Mammary epithelial cell (primary cell): ENCODE measurements around a stretch of chr2.

DNA sequence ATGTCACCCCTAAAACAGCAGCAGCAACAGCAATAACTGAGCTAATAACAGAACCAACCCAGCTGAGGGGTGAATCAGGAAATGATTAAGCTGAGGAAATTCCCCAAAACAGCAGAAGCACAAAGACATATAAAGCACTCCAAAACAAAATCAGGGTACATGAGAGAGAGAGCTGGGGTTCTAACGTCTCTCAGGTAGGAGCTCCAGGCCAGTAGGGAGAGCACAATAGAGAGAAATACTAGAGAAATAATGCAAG lies 43.8 kb downstream of the ANKMY1 start:
- CAGE, long polyA plus RNA: no peak
- RRBS: no CpG with 5 or more reads among the region's 1 CpG

GRCh38 chr2:240544297-240544657 lies 13.5 kb downstream of the ANKMY1 start:
- CAGE, long polyA plus RNA: no peak
- RRBS: no CpG with 5 or more reads among the region's 7 CpGs

DNA sequence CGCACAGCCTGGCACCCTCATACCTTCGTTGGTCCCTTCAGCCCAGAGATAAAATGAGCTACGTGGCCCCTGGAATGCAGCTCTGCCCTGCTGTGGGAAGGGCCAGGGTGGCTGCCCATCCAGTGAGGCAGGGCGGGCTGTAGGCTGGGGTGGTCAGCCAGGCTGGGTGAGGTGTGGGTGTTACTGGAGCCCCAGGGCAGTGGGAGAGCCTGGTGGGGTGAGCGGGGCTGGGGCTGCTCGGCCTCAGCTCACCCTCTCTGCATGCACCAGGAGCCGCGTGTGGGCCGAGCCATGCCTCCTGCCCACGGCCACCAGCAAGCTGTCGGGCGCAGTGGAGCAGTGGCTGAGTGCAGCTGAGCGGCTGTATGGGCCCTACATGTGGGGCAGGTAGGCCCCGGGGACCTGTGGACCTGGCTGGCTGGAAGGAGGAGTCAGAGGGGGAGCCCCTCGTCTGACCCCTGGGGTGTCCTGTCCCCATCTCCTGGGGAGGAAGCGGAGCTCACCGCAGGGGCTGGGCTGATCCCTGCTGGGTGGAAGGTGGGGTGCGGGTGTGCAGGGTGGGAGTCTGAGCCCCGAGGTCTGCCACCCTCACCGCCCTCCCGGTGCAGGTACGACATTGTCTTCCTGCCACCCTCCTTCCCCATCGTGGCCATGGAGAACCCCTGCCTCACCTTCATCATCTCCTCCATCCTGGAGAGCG lies 5.4 kb downstream of the RNPEPL1 start:
- CAGE, long polyA plus RNA: no peak
- RRBS: no CpG with 5 or more reads among the region's 24 CpGs

- CAGE, long polyA plus RNA: no peak
- RRBS: no CpG with 5 or more reads among the region's 15 CpGs
Measured at GRCh38 chr2:240578787-240579487, 7.6 kb upstream of the CAPN10 start.

DNA sequence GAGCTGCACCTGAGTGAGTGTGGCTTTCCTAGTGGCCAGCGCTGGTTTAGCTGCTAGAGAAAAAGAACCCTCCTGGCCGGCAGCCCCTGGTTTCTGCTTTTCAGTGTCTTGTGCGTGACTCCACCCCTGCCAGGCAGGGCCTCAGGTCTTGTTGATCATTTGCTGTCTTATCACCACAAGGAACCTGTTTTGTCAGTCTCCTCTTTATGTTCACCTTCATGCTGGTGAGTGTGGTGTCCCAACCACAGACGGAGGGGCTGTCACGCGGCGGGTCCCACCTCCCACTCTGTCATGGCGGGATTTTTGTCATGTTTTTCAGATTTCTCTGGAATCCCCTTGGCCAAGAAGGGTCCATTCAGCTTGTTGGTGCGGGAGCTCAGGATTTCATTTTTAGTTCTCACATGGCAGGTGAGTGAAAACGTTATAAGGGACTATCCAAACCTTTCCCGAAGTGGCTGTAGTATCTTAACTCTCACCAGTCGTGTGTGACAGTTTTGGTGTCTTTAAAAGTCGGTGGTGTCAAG lies 3.5 kb upstream of the AQP12B start:
- CAGE, long polyA plus RNA: no peak
- RRBS: no CpG with 5 or more reads among the region's 13 CpGs

DNA sequence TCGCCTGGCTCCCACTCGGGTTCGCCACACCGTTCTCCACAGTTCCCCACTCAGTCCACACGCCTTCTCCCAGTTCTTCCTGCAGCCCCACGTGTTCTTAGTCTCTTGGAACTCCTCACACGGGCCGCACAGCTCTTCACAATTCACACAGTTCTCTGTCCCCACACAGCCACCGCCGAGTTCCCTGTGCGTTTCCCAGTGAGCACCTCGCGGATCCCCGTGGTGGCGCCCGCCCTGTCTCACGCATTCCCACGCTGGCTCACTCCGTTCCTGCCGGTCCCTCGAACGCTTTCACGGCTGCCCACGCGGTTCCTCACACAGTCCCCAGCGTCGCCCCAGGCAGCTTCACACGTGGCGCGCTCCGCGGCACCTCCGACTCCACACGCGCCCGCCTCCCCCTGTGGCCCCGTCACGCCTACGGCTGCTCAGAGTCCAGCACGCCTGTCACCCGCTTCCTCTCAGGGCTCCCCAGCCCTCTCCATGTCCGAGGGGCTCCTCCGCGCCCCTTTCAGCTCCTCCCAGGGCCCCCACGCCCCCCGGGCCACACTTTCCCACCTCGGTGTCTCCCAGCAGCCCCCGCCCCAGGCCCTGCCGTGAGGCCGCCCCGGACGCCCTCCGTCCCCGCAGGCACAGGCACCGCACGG lies 38.1 kb downstream of the KIF1A start:
- CAGE, long polyA plus RNA: no peak
- RRBS: 93% methylated on average over 11 of the region's 56 CpGs

DNA sequence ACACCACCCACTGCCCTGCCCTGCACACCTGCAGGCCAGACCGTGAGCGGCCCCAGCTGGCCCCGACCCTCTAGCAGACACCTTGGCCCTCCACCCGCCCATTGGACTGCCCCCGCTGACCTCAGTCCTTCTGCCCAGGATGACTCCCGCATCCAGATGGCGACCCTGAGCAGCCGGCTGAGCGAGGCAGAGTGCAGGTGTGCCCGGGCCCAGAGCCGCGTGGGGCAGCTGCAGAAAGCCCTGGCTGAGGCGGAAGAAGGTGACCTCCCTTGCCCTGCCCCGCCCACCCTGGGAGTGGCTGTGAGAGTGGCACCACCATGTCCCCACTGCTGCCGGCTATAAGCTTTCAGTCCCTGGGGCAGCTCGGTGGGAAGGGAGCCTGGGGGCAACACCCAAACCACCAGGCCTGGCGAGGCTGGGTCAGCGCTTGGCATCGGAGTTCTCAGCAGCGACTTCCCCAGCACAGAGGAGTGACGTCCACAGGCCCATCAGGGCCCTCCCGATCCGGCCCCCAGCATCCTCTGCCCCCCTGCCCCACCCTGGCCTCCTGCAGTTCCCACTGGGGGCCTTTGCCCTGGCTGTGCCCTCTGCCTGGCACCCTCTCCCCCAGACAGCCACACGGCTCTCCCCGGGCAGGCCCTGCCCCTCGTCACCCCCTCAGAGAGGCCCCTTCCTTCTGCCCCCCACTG lies 31.1 kb upstream of the SNED1 start:
- CAGE, long polyA plus RNA: no peak
- RRBS: no CpG with 5 or more reads among the region's 26 CpGs

DNA sequence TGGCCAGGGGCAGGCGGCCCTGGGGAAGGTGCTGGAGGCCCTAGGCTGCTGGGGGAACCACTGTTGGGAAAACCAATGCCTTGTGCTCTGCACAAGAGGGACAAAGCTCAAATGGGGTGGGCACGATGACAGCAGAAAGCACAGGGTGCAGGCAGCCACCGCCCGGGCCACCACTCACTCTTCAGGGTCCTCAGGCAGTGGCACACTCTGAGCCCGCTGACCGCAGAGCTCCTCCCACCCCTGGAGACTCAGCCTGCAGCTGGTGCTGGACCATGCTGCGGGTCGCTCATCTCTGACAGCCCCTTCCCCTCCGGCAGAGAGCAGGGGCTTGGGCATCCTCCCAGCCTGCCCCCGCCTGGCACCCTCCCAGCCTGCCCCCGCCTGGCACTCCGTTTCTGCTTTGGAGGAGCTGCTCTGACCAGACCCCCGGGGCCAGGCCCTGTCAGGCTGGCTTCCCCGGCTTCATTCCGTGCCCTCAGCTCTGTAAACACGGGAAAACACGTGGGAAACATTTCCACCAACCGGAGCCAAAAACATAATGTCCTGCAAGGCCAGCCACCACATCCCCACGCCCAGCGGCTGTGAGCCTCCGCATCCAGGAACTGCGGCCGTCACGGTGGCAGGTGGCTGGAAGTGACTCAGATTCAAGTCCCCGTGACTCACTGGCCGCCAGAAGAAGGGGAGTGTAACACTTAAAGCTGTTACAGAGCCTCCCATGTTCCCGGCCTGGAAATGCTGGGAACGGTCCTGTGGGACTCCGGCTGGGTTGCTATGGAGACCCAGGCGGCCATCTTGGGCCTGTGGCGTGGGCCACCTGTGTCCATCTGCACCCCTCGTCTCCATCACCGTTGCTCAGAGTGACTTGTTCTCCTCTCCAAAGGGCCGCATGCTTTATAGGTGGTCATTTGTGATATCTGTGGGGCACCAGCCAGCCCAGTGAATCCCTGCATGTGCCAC lies 6.8 kb upstream of the SNED1 start:
- CAGE, long polyA plus RNA: no peak
- RRBS: no CpG with 5 or more reads among the region's 34 CpGs

GRCh38 chr2:241036361-241037532 lies 38.3 kb downstream of the SNED1 start:
- CAGE, long polyA plus RNA: no peak
- RRBS: 6% methylated on average over 5 of the region's 57 CpGs

DNA sequence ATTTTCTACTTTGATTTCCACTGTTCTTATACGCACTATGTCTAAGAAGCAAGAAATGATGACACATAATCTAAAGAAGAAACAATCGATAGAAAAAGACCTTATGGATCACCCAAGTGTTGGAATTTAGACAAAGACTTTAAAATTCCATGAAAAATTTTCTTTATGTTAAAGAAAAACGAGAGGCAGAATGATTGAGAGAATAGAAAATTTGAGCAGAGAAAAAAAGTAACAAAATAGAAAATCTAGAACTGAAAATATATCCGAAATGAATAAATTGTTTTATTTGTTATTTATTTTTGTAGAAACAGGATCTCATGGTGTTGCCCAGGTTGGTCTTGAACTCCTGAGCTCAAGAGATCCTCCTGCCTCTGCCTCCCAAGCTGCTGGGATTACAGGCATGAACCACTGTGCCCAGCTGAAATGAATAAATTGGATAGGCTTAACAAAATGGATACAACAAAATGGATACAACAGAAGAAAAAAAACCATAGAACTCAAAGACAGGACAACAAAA lies 46.0 kb downstream of the MTERF4 start:
- CAGE, long polyA plus RNA: no peak
- RRBS: no CpG with 5 or more reads among the region's 4 CpGs

- CAGE, long polyA plus RNA: no peak
- RRBS: 93% methylated on average over 11 of the region's 26 CpGs
Measured at GRCh38 chr2:241087938-241088844, 13.9 kb downstream of the MTERF4 start.

DNA sequence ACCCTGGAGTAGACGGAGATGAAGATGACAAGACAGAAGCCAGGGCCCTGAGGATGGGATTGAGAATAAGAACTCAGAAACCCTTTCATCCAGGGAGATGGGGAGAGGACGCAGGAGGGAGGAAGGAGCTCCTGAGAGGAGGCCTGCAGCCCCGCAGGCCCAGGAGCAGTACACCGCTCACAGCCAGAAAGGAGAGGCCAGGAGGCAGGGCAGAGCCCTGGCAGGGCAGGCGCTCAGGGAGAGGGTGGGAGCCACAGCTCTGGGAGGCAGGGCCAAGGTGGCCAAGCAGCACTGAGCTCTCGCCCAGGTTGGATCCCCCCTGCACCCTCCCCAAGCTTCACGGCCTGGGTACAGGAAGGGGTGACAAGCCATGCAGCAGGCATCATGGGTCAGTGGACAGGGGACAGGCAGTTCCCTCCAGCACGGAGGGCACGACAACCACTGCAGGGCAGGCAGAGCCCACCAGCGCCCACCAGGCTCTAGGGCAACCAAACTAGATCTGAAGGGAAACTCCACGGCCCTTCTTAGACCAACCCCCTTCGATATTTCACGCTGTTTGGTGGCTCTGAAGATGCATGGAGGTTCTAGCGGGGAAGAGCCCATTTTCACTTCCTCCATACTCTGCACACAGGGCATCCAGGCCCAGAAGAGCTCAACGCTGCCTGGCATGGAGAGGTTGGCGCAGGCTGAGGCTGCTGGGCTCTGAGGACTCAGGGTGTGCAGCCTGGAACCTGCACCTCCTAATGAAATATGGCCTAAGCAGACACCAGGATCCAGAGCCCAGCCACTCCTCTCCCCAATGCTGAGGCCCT lies 8.5 kb upstream of the MTERF4 start:
- CAGE, long polyA plus RNA: no peak
- RRBS: no CpG with 5 or more reads among the region's 16 CpGs

- CAGE, long polyA plus RNA: no peak
- RRBS: no CpG with 5 or more reads among the region's 5 CpGs
Measured at GRCh38 chr2:241329470-241329784, 13.7 kb downstream of the SEPTIN2 start.

- CAGE, long polyA plus RNA: no peak
- RRBS: no CpG with 5 or more reads among the region's 10 CpGs
Measured at GRCh38 chr2:241505586-241506213, 2.7 kb downstream of the STK25 start.

DNA sequence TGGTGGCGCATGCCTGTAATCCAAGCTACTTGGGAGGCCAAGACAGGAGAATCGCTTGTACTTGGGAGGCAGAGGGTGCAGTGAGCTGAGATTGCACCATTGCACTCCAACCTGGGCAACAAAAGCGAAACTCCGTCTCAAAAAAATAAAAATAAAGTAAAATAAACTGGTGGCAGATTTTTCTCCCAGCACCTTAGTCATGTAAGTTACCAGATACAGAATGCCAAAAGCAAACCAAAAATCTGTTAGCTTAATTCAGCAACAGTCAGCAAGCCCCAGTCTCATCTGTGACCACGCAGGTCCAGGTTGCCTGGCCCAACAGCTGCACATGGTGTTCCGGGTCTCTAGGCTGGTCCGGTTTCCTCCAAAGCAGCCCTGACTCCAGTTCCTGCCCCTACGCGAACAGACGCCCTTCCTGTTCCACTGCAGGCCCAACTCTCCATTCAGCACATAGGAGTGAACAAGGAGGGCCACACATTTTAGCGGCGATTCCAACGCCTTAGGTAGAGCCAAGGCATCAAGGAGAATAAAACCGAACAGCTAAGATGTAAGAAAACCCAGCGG lies 1.7 kb downstream of the STK25 start:
- CAGE, long polyA plus RNA: no peak
- RRBS: no CpG with 5 or more reads among the region's 15 CpGs

DNA sequence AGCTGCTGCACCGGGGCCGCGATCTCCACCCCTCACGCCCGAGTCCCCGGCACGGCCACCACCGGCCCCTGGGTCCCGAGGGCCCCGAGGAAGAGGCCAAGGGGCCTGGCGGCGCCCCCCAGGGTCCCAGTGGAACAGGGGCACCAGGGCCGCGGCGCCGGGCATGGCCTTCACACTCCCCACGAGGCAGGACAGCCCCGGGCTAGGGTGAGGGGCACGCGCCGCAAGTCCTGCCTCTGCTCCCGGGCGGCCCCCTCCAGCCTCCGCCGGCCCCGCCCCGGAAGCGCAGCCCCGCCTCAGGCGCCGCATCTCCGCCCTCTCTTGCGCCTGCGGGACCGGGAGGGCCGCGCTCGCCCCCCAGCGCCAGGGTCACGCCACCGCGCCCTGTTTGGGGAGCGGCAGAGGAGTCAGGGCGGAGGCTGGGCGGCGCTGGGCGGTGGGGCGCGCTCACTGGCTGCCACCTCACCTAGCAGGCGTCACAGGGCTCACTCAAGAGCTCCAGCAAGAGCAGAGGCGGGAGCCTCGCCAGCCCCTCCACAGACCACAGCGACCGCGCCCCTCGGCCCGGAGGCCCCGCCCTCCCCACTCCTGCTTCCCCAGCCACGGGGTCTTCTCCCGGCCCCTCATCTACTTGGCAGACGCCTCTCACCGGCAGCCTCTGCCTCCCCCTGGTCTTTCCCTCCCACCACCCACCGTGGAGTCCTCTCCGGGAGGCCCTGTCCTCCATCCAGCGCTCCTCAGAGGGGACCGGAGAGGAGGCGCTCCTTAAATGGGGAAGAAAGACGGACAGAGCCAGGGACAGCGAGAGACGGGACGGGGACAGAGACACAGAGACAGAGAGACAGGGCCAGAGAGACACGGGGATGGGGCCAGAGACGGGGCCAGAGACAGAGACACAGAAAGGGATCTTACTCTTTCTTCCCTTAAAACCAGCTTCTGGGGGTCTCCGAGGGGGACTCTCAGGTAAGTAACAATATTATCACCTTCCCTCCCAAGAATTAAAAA lies 26.7 kb downstream of the THAP4 start:
- CAGE, long polyA plus RNA: no peak
- RRBS: 10% methylated on average over 32 of the region's 74 CpGs

- CAGE, long polyA plus RNA: no peak
- RRBS: no CpG with 5 or more reads among the region's 28 CpGs
Measured at GRCh38 chr2:241777039-241777786, 591 bp downstream of the GAL3ST2 start.

DNA sequence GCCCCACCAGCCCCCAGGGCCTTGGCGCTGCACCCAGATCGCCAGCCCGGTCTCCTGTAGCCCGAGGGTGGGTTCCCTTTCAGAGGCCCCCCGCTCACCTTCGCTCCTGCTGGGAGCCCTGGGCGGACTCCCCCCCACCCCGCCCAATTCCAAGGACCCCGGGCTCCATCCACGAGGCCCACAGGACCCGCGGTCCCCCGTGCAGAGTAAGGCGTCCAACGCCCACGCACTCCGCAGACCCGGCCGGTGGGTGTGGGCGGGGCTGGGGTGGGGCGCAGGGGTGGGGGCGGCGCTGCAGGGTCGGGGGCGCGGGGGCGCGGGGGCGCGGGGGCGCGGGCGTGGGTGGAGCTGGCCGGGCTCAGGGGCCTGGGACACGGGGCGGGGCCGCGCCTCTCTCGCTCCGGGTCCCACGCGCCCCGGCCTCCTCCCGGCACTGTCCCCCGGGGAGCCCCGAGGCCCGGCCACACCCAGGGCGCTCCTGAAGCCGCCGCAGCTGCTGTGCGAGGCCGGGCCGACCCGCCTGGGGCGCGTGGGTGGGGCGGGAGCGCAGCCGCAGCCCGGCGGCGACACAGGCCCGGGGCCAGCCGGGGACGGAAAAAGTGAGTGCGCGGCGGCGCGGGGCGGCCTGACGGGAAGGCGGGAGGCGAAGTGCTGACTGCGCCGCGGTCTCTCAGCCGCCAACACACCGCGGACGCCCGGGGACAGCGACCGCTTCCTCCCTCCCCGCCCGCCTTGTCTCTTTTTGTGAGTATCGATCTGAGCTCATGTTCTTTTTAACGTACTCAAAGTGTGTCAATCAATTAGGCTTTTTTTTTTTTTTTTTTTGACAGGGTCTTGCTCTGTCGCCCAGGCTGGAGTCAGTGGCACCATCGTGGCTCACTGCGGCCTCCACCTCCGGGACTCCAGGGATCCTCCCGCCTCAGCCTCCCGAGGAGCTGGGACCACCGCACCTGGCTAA lies 14.7 kb downstream of the PDCD1 start:
- CAGE, long polyA plus RNA: no peak
- RRBS: 4% methylated on average over 37 of the region's 95 CpGs

DNA sequence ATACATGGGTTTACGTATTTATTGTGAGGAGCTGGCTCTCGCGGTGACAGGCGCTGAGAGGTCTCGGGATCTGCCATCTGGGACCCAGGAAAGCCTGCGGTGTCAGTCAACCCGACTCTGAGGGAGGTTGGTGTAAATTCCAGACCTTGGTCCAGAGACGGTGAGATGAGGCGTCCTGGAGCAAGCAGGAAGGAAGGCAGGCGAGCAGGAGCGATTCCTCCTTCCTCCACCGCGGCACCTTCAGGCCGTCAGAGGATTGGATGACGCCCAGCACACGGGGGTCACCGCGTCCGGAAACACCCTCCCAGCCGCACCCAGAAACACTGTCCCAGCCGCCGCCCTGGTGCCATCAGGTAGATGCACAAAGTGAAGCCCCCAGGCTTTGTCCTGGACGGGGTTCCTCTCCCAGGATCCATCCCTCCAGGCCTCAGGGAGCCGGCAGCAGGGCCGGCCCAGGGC lies 631 bp upstream of the FAM240C start:
- CAGE, long polyA plus RNA: no peak
- RRBS: no CpG with 5 or more reads among the region's 25 CpGs

DNA sequence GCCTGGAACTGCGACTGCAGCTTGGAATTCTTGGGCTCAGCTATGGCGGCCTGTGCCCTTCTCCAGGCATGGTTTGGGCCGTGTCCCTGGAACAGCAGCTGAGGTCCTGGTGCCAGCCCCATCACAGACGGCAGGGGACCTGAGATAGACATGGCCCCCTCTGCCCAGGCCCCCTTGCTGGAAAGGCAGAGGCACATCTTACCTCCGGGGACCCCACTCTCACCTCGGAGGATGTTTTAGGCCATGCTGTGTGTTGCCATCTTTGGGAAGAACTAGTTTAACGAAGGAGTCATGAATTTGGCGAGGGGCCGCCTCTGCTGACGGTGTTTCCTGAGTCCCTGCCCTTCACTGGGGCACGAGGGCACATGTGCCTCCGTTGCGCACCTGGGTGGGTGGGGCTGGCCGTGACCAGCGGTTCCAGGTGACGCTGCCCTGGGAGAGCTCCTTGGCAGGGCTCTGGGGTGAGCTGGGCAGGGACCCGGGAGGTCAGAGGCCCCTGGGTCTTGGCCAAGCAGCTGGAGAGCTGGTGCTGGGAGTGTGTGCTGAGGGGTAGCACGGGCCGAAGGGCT lies 73.7 kb upstream of the FAM240C start:
- CAGE, long polyA plus RNA: no peak
- RRBS: no CpG with 5 or more reads among the region's 19 CpGs